Vagina (tissue), 1 donor: ENCODE results near the gene ACTR10.

- PRO-cap, result bidirectional peak, plus-strand start at chr14:58200163, minus-strand start at chr14:58199884
- RAMPAGE, long total RNA, result start-site peak on the plus strand at chr14:58200140-58200199, 839 reads
These were observed at the start of gene ACTR10 for GRCh38 chr14:58199570-58200815. Gene ACTR10 (plus strand): TSS chr14:58200149.

DNA sequence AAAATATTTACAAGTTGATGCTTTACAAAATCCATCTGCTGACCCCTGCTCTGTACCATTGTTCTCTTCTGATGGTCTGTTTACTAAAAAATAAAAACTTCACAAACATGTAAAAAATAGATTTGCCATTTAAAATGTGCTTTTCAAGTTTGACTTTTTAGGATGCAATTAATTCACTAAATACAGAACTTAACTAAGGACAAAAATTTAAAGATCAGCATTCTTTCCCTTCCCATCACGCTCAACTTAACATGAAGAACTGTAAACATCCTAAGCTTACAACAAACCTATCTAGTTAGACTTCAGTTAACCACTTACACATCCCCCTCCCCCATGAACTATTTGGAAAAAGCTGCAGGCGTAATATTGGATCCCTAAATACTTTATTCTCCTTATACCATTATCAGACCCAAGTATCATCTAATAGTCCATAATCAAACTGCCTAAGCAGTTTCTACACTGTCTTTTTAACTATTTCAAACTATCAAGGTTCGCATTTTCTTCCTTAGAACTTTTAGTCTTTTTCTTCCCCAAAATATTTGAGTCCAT, 21.0 kb downstream of the PSMA3 start:
- PRO-cap, result no peak
- RAMPAGE, long total RNA, result start-site peak on the minus strand centred at position 217 of the sequence, 133 bp wide, 29 reads

GRCh38 chr14:58266213-58266920, 21.7 kb downstream of the PSMA3 start:
- PRO-cap, result no peak
- RAMPAGE, long total RNA, result start-site peak on the minus strand at chr14:58266472-58266478, 20 reads

DNA sequence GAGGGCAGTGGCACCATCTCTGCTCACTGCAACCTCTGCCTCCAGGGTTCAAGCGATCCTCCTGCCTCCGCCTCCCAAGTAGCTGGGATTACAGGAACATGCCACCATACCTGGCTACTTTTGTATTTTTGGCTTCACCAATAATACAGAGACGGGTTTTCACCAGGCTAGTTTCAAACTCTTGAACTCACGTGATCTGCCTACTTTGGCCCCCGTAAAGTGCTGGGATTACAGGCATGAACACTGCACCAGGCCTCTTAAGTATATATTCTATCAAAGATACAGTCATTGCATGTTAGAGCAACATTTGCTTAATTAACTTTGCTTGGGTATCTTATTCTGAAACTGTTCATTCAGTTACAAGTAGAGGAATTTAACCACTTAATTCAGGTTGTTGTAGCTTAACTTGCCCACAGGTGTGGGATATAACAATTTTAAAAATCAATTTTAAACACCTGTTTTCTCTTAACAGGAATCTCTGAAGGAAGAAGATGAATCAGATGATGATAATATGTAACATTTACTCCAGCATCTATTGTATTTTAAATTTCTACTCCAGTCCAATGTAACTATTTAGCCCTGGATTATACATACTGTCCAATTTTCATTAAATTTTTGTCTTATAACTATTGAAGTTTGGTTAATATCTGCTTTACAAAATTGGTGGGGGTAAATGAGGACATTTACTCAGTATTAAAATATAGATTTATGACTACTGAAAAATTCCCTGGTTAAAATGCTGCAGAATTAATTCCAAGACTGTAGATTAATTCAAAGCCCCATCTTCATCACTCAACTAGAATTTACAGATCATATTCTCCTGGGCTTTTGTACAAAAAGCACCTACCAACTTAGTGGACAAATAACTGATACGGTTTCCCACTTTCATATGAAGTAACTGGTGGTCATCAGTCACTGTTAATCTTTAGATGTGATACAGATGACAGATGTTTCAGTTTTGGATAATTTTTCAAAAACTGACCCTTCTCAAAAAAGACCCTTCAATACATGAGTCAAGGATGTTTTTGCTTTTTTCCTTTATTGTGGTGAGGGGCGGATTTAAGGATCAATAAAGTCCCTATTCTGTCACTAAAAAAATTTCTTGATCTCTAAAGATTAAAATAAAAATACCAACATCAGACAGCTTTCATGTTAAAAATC, 26.6 kb upstream of the ARID4A start:
- PRO-cap, result no peak
- RAMPAGE, long total RNA, result no peak

DNA sequence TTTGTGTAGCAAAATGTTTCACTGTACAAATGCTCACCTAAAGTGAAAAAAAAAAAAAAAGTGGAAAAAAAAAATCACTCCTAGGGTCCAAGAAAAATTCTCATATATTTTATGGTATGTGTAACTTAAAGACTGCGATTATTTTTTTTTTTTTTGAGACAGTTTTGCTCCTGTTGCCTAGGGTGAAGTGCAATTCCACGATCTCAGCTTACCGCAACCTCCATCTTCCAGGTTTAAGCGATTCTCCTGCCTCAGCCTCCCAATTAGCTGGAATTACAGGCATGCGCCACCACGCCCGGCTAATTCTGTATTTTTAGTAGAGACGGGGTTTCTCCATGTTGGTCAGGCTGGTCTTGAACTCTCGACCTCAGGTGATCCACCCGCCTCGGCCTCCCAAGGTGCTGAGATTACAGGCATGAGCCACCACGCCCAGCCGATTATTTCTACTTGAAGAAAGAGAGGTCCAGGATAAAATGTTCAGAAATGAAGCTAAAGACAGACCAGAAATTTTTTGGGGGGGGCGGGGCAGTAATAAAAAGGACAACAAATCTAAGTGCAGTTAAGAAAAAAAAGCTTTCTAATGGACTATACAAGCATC, 5.2 kb upstream of the ARID4A start:
- PRO-cap, result no peak
- RAMPAGE, long total RNA, result no peak

DNA sequence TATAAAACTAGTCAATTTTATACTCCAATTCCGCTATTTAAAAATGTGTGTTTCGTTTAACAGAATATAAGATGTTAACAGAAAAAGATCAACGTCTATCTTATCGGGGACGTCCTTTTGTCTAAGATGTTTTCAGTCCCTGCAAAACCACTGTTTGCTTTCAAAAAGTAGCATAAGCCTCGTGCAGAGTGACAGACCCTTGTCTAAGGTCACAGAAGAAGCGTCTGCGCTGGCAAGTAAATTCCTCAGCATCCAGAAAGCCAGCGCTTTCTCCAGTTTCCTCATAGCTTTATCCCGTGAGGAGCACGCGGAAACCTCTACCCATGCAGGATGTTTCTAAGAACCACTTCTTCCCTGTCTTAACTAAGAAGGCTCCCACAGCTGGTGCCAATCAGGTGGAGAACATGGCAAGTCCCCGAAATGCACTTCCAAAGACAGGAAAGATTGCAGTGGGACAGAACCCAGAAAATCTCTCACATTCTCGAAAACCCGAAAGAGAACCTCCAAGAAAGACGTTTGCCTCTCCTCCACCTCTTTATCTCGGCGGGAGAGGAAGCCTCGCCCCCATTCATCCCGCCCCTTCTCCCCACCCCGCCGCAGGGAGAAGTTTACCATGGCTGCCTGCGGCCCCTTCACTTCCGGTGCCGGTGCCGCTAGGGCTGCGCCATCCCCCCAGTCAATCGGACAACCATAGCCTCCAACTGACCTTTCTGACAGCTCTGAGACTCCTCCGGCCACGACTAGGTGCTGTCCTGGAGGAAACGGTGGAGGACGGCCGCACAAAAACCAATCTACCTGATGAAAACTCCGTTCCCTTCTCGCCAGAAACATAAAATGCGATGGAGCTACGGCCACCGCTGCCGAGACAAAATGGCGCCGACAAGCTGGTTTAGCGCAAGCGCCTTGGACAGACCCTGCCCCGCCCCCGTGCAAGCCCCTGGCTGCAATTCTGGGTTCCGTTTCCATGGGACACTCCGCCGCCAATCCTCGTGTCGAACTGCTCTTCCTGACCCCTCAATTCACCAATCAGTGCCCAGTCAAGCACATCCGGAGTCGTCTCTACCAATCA, 772 bp upstream of the ARID4A start:
- PRO-cap, result bidirectional peak, plus-strand start at position 387 of the sequence, minus-strand start at position 291 of the sequence; bidirectional peak, plus-strand start at position 635 of the sequence, minus-strand start at position 542 of the sequence; bidirectional peak, plus-strand start outside the sequence, minus-strand start at position 867 of the sequence
- RAMPAGE, long total RNA, result start-site peak on the minus strand centred at position 871 of the sequence, 21 bp wide, 387 reads

GRCh38 chr14:58346973-58347296, 48.6 kb downstream of the ARID4A start:
- PRO-cap, result no peak
- RAMPAGE, long total RNA, result start-site peak on the plus strand at chr14:58347050-58347085, 10 reads

DNA sequence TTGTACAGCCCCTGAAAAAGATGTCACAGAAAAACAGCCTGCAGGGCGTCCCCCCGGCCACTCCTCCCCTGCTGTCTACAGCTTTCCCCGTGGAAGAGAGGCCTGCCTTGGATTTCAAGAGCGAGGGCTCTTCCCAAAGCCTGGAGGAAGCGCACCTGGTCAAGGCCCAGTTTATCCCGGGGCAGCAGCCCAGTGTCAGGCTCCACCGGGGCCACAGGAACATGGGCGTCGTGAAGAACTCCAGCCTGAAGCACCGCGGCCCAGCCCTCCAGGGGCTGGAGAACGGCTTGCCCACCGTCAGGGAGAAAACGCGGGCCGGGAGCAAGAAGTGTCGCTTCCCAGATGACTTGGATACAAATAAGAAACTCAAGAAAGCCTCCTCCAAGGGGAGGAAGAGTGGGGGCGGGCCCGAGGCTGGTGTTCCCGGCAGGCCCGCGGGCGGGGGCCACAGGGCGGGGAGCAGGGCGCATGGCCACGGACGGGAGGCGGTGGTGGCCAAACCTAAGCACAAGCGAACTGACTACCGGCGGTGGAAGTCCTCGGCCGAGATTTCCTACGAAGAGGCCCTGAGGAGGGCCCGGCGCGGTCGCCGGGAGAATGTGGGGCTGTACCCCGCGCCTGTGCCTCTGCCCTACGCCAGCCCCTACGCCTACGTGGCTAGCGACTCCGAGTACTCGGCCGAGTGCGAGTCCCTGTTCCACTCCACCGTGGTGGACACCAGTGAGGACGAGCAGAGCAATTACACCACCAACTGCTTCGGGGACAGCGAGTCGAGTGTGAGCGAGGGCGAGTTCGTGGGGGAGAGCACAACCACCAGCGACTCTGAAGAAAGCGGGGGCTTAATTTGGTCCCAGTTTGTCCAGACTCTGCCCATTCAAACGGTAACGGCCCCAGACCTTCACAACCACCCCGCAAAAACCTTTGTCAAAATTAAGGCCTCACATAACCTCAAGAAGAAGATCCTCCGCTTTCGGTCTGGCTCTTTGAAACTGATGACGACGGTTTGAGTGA, 8.7 kb downstream of the DACT1 start:
- PRO-cap, result no peak
- RAMPAGE, long total RNA, result no peak

- PRO-cap, result no peak
- RAMPAGE, long total RNA, result no peak
These were observed 9.3 kb downstream of the DAAM1 start for GRCh38 chr14:59197674-59198208.

DNA sequence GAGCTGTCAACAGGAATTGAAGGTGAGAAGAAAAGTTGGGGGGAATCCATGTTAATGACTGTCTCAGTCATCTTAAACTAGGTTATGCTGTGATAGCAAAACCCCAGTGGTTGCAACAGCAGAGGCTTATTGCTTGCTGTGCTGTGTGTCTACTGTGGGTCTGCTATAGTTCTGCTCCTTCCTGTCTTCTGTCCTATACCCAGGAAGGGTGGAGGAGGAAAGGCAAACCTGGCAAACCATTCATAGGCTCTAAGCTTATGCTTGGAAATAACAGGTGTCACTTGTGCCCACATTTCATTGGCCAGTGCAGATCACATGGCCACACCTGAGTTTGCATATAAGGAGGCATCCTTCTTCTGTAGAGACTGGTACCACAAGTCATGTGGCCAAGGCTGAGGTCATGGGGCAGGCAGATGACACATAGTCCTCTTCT, 77.1 kb downstream of the DAAM1 start:
- PRO-cap, result no peak
- RAMPAGE, long total RNA, result no peak

DNA sequence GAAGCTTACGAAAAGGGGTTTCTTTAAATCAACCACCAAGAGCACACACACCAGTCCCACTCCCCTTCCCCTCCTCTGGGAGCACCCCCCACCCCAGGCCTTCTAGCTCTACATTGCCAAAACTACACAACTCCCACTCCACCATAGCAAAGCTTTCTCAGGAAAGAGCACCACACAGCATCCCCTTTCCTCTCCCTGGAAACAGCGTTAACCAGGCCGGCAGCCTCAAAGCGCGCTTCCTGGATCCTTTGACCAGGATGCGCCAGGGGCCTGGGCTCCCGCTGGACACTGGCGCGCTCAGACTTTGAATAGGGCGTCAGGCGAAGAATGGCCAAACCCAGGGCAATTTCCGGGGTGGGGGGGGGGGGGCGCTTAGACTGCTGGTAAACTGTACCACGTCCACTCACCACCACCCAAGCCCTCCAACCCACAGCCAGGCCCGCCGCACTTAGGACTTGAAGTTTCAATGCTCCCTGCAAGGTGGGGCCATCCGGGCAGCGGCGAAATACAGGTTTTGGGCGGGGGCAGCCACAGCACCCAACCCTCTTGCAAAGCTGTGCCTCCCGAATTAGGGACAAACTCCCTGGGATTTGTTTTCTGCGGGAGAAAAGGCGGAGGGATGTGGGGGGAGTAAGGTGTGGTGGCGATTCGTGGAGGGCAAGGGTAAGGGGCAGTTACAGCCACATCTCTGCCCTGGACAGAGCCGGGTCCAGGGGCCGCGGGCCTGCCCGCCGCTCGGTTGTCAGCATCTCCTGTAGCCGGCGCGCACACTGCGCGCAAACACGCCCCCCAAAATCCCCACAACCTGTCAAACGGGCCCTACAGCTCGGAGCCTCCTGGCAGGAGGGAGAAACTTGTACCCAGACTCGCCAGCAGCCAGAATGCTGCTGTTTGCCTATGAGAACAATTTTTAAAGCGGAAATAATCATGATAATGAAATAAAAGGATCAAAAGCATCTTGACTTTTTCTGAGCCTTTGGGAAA, 1.1 kb downstream of the RTN1 start:
- PRO-cap, result no peak
- RAMPAGE, long total RNA, result no peak

- PRO-cap, result no peak
- RAMPAGE, long total RNA, result no peak
These were observed 9.3 kb upstream of the DHRS7 start for GRCh38 chr14:60174614-60174882.

DNA sequence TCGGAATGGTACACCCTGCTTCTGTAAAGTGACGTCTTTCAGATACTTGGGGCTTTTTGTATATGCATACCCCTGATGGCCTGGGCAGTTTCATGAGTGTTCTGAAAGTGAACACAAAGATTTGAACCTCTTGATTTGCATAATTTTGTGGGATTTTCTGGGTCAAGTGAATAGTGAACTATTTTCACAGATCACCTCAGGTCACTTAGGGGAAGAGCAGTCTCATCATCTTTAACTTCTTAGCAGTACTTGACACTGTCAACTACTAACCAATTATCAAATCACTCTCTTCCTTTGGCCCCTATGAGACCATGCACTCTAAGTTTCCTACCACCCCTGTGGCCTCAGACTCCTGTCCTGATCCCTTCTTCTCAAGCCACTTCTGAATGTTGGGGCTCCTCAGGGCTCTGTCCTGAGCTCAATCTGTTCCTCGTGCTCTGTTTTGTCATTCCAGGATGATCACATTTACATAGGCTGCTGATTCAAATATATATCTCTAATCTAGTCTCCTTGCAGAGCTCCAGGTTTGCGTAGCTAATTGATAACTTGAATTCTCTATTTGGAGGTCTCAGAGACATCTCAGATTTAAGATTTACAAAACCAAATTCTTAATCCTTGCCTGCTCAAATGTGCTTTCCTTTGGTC, 36.2 kb upstream of the PPM1A start:
- PRO-cap, result no peak
- RAMPAGE, long total RNA, result no peak

DNA sequence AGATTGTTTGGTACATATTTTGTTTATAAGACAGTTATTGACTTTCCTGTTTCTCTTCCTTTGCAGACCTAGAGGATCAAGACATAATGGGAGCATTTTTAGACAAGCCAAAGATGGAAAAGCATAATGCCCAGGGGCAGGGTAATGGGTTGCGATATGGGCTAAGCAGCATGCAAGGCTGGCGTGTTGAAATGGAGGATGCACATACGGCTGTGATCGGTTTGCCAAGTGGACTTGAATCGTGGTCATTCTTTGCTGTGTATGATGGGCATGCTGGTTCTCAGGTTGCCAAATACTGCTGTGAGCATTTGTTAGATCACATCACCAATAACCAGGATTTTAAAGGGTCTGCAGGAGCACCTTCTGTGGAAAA, 33.6 kb downstream of the PPM1A start:
- PRO-cap, result no peak
- RAMPAGE, long total RNA, result start-site peak on the plus strand centred at position 224 of the sequence, 87 bp wide, 47 reads

- PRO-cap, result no peak
- RAMPAGE, long total RNA, result no peak
These were observed 68.5 kb downstream of the PPM1A start for GRCh38 chr14:60317416-60318126.

DNA sequence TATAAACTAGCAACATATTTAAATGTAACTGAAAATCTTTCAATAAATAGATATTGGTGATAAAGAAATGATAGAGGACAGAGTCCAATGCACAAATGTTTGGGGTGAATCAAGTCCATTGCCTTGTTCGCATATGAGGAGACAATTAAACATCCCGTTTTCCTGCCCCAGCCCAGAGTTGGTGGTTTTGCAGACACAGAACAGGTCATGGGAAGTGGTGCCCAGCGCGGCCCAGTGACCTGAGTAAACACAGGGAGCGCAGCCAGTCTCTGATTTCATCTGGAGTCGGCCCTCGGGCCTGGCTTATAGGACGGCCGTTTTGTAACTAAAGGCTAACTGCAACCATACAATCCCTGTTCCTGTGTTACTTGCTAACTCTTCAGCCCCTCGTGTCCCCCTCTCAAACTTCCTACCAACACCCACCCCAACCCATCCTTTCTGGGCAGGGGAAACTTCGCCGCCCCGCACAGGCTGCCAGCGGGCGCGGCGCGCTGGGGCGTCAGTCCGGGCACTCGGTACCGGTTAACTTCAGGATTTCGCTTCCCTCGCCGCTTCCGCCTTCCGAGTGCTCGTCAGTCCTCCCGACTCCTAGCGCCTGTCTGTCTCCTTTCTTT, 2.2 kb downstream of the SIX1 start:
- PRO-cap, result unidirectional peak, plus-strand start at position 382 of the sequence
- RAMPAGE, long total RNA, result no peak

GRCh38 chr14:60753217-60753869, 18.8 kb downstream of the MNAT1 start:
- PRO-cap, result no peak
- RAMPAGE, long total RNA, result no peak

GRCh38 chr14:60775616-60776360, 41.2 kb downstream of the MNAT1 start:
- PRO-cap, result no peak
- RAMPAGE, long total RNA, result no peak

GRCh38 chr14:61416414-61417146, 95.2 kb downstream of the PRKCH start:
- PRO-cap, result no peak
- RAMPAGE, long total RNA, result start-site peak on the plus strand at chr14:61416738-61416940, 13 reads

- PRO-cap, result no peak
- RAMPAGE, long total RNA, result start-site peak on the plus strand at chr14:61451587-61451826, 12 reads
These were observed 130.1 kb downstream of the PRKCH start for GRCh38 chr14:61451464-61451899.